Measurements from ENCODE around the genes OR4K2, CCNB1IP1 and ARHGEF40.

DNA sequence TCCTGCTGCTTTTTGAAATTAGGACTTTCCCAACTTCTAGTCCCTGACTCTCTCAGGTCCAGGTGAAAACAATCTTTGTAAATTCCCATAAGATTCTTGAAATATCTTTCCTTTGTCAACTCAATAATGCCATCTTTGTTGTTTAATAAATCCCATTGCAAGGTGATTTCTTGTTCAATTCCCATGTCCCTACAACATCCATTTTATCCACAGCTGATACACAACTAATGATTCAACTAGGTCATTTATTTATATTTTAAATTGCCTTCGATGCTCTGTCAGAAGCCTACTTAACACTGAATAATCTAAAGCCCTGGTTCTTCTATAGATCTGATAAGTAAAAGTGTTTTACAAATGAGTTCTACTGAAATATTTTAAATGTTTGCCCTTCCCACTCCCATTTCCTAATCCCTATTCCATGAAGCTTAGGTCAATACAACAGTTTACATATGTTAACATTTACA lies at the start of gene OR4K2:
OR4K2 (plus strand) TSS at position 186 of the 464 bp plus-strand sequence.
- RAMPAGE, long total RNA: no peak
- RRBS, 2 experiments: no CpG with 5 or more reads among the region's 1 CpG
CAGE:
- cytosol, long polyA minus RNA: no peak
- cytosol, long polyA plus RNA: no peak
- long polyA plus RNA: no peak
- nucleolus, long total RNA: no peak
- nucleus, long polyA plus RNA: no peak
- nucleus, long total RNA: no peak

DNA sequence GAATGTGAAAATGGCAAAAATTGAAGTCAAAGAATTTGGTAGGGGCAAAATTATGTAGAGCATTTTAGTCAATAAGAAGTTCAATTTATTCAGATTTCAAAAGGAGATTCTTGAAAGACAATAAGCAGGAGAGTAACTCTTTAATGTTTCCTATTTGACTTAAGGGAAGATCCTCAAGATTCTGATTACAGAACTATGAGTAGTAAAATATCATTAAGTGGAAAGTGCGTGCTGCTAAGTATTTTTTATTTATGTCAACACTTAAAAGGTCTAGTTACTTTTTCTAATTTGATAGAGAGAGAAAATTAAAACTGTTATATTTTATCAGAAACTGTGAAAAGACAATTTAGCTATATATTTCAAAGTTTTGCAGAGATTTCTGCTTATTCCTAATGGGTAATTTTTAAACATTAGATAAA lies 6.6 kb downstream of the OR4N5 start:
- RAMPAGE, long total RNA: no peak
- RRBS, 2 experiments: no CpG with 5 or more reads among the region's 1 CpG
CAGE:
- cytosol, long polyA minus RNA: no peak
- cytosol, long polyA plus RNA: no peak
- long polyA plus RNA: no peak
- nucleolus, long total RNA: no peak
- nucleus, long polyA plus RNA: no peak
- nucleus, long total RNA: no peak

DNA sequence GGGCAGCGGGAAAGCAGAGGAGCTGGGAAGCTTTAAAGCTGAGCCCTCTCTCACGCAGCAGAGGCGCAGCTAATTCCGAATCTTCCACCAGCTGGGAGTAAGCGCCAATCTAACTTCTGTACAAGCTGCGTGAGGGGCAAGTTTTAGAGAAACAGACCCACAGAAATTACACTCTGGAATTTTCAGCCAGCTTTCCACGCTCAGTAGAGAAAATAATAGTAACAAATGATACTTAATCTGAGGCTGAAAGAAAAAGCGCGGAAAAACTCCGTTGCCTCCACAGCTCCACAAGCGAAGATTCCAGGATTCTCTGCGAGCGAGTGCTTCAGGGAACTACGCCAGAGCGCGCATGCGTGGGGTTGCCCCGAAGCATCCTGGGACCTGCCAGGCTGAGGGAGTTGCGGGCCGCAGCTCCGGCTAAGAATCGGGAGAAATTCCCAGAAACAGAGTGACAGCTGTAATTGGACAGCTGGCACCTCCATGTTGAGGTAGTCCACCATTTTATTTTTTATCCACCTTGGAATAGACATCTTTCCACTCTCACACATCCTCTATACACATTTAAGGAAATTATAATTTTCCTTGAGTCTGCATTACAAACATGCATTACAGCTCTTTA lies 11.9 kb upstream of the TTC5 start:
- RAMPAGE, long total RNA: no peak
- RRBS, 2 experiments: no CpG with 5 or more reads among the region's 22 CpGs
CAGE:
- cytosol, long polyA minus RNA: no peak
- cytosol, long polyA plus RNA: no peak
- long polyA plus RNA: no peak
- nucleolus, long total RNA: no peak
- nucleus, long polyA plus RNA: no peak
- nucleus, long total RNA: no peak

DNA sequence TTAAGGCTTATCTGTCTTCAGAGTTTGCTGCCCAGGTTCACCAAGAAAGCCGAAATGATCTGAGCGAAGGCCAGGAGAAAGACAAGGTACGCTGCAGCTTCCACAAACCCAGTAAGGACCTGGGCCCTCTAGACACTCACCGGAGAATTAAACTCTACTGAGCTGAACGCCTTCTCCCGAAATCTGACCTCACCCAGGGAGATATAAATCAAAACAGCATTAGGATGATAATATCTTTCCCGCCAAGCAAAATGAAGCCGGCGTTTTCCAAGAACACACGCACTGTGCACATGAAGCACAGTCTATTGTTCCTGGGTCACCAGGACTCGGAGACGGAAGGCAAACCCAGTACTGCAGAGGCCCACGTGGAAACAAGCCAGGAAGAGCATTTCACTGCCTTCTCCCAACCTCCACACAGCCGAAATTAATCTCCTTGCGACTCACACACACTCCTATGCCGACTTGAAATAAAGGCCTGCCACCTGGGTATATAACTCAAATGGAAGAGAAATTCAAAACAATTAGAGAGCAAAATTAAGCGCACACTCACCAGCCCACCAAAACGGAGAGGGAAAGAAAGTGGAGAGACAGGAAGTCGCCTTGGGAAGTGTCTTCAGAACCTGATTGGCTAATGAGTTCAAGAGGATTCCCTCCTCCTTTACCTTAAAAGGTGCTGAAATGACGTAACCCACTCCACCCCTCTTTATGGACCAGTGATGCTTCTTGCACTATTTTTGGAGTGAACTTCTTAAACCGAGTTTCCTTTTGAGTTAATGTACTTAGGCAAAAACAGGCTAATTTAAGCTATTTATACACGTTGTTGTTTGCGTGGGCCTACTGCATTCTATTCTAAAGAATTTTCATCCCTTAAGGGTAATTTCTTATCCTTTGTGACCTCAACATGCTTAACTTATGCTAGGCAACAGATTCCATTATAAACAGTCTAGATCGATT lies at the start of gene CCNB1IP1:
CCNB1IP1 (minus strand) TSS at position 576 of the 954 bp plus-strand sequence.
- RAMPAGE, long total RNA: no peak
- RRBS, 2 experiments: 10% methylated on average over 2 of the region's 24 CpGs; no CpG with 5 or more reads in 1 of the 2 experiments
CAGE:
- cytosol, long polyA minus RNA: start-site peak on the minus strand centred at position 577 of the sequence, 10 bp wide, 102 reads
- cytosol, long polyA plus RNA: start-site peak on the minus strand centred at position 578 of the sequence, 29 bp wide, 112 and 53 reads in 2 replicates
- long polyA plus RNA: start-site peak on the minus strand centred at position 578 of the sequence, 24 bp wide, 75 and 113 reads in 2 replicates
- nucleolus, long total RNA: no peak
- nucleus, long polyA plus RNA: start-site peak on the minus strand centred at position 578 of the sequence, 27 bp wide, 139 and 126 reads in 2 replicates
- nucleus, long total RNA: start-site peak on the minus strand centred at position 586 of the sequence, 32 bp wide, 60 reads

- RAMPAGE, long total RNA: no peak
- RRBS, 2 experiments: no CpG with 5 or more reads among the region's 11 CpGs
CAGE:
- cytosol, long polyA minus RNA: no peak
- cytosol, long polyA plus RNA: no peak
- long polyA plus RNA: no peak
- nucleolus, long total RNA: no peak
- nucleus, long polyA plus RNA: no peak
- nucleus, long total RNA: no peak
These were observed 32.8 kb downstream of the PARP2 start for GRCh38 chr14:20376130-20376739.

- RAMPAGE, long total RNA: no peak
- RRBS, 2 experiments: no CpG with 5 or more reads among the region's 16 CpGs
CAGE:
- cytosol, long polyA minus RNA: no peak
- cytosol, long polyA plus RNA: no peak
- long polyA plus RNA: no peak
- nucleolus, long total RNA: no peak
- nucleus, long polyA plus RNA: no peak
- nucleus, long total RNA: no peak
These were observed 5.4 kb downstream of the PNP start for GRCh38 chr14:20474211-20475402.

DNA sequence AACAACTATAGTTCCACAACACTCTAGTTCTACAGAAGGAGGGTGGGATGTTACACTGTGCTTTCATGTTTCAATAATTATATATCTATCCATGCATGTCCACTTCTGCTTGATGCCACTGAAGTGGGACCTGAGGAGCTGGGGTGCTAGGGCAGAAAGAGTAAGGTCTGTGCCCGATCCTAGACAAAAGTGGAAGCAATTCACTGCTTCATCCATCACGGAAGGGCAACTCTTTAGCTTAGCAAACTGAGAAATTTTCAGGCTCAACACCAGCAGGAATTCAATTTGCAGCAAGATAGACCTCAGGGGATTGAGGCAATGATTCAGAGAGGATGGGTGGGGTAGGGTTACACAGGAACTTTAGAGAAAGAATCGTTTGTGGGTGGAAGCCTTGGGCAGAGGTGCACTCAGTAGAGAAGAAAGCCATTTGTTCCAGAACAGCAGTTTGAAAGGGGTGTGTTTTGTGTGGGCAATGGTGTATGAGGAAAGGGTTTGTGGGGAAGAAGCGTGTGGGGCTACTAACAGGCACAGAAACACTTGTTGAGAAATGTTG lies 20.3 kb downstream of the PNP start:
- RAMPAGE, long total RNA: no peak
- RRBS, 2 experiments: no CpG with 5 or more reads among the region's 4 CpGs
CAGE:
- cytosol, long polyA minus RNA: no peak
- cytosol, long polyA plus RNA: no peak
- long polyA plus RNA: no peak
- nucleolus, long total RNA: no peak
- nucleus, long polyA plus RNA: no peak
- nucleus, long total RNA: no peak

DNA sequence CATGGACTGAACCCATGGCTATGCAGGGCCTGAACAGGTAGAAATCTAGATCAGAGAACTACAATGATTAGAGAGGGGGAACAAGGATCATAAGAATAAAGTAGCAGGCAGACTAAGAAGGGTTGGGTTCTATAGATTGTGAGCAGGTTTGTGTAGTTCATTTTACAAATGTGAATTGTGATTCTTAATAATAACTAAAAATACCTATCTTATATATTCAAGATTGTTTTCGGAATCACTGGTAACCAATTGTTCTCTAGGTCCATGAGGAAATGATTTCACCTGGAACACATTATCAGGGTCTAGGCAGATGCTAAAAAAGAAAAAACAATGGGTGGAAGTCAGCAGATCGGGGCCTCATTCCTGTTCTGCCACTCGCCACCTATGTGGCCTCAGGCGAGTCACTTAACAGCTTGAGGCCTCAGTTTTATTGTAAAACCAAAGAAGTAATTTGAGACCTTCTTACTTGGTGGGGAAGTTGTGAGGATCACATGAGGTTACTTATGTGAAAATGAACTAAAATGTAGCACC lies 29.8 kb downstream of the PNP start:
- RAMPAGE, long total RNA: no peak
- RRBS, 2 experiments: no CpG with 5 or more reads among the region's 4 CpGs
CAGE:
- cytosol, long polyA minus RNA: no peak
- cytosol, long polyA plus RNA: no peak
- long polyA plus RNA: no peak
- nucleolus, long total RNA: no peak
- nucleus, long polyA plus RNA: no peak
- nucleus, long total RNA: no peak

GRCh38 chr14:20503847-20504342 lies 34.7 kb downstream of the PNP start:
- RAMPAGE, long total RNA: no peak
- RRBS, 2 experiments: no CpG with 5 or more reads among the region's 7 CpGs
CAGE:
- cytosol, long polyA minus RNA: no peak
- cytosol, long polyA plus RNA: no peak
- long polyA plus RNA: no peak
- nucleolus, long total RNA: no peak
- nucleus, long polyA plus RNA: no peak
- nucleus, long total RNA: no peak

- RAMPAGE, long total RNA: no peak
- RRBS, 2 experiments: no CpG with 5 or more reads among the region's 4 CpGs
CAGE:
- cytosol, long polyA minus RNA: no peak
- cytosol, long polyA plus RNA: no peak
- long polyA plus RNA: no peak
- nucleolus, long total RNA: no peak
- nucleus, long polyA plus RNA: no peak
- nucleus, long total RNA: no peak
These were observed 47.6 kb downstream of the PNP start for GRCh38 chr14:20516873-20517205.

DNA sequence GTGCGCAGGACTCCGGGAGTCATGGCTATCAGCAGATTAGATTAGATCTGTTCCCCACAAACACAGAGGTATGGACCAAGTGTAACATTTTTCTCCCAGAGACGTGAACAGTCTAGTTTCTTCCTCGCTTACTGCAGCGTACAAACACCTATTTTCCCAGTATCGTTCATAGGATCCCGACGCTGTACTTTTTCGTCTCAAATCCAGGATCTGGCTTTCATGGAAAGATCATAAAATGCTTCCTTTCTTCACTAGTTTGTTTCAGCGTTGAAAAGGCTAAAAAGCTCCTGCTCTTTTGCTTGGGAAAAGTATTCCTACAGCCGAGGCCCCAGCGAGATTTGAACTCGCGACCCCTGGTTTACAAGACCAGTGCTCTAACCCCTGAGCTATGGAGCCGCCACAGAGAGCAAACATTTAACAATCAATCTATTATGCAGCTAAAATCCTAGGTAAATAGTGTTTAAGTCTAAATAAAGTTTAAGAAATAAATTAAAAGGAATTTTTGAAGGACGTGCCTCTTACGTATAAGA lies 10.6 kb downstream of the OR6S1 start:
- RAMPAGE, long total RNA: no peak
- RRBS, 2 experiments: no CpG with 5 or more reads among the region's 17 CpGs
CAGE:
- cytosol, long polyA minus RNA: no peak
- cytosol, long polyA plus RNA: no peak
- long polyA plus RNA: no peak
- nucleolus, long total RNA: no peak
- nucleus, long polyA plus RNA: no peak
- nucleus, long total RNA: no peak

DNA sequence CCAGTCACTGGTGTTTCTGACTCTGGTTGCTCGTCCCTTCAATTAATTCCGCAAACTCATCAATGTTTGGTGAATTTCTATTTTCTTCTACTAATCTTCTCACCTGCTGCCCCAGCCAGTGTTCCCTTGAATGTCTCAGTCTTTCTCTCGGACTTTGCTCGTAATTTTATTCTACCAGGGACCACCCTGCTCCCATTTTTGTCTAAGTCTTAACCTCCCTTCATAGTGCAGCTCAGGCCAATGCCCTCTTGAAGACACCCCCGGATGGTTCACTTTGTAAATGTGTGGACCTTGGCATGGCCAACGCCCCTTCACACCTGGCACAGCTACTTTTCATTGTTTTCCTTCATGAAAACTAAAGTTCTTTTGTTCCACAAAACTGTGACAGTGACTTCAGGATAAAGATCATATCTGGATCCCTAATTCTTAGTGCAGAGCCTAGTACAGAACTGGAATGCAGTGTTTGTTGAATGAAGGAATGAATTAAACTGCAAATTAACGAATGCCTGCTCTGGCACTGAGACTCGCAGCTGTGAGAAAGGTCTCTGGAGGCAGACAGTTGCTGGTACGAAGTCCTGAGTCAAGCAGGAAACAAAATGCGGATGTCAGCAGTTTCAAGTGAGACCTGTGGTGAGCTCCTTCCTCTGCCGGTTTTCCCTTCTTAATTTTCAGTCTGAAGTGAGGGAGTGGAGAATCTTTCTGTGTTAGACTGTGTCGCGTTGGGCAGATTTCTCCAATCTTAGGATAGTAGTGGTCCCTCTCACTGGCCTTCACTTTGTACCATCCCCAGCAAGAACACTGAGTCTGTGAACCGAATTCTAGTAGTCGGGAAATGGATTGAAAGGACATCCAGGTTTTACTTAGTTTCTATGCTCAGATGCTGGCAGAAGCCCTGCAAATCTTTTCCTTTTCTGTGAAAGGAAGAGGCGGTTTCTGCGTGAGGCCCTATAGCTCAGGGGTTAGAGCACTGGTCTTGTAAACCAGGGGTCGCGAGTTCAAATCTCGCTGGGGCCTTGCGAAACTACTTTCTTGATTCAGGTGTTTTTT lies 3.3 kb upstream of the RNASE4 start:
- RAMPAGE, long total RNA: no peak
- RRBS, 2 experiments: no CpG with 5 or more reads among the region's 21 CpGs
CAGE:
- cytosol, long polyA minus RNA: no peak
- cytosol, long polyA plus RNA: no peak
- long polyA plus RNA: no peak
- nucleolus, long total RNA: no peak
- nucleus, long polyA plus RNA: no peak
- nucleus, long total RNA: no peak

GRCh38 chr14:20682645-20683033 lies 1.7 kb upstream of the RNASE4 start:
- RAMPAGE, long total RNA: no peak
- RRBS, 2 experiments: 1 to 2% methylated on average over 8 of the region's 29 CpGs
CAGE:
- cytosol, long polyA minus RNA: no peak
- cytosol, long polyA plus RNA: no peak
- long polyA plus RNA: no peak
- nucleolus, long total RNA: no peak
- nucleus, long polyA plus RNA: no peak
- nucleus, long total RNA: no peak

- RAMPAGE, long total RNA: no peak
- RRBS, 2 experiments: no CpG with 5 or more reads among the region's 3 CpGs
CAGE:
- cytosol, long polyA minus RNA: no peak
- cytosol, long polyA plus RNA: no peak
- long polyA plus RNA: no peak
- nucleolus, long total RNA: no peak
- nucleus, long polyA plus RNA: no peak
- nucleus, long total RNA: no peak
These were observed 19.1 kb downstream of the ANG start for GRCh38 chr14:20707543-20708162.

DNA sequence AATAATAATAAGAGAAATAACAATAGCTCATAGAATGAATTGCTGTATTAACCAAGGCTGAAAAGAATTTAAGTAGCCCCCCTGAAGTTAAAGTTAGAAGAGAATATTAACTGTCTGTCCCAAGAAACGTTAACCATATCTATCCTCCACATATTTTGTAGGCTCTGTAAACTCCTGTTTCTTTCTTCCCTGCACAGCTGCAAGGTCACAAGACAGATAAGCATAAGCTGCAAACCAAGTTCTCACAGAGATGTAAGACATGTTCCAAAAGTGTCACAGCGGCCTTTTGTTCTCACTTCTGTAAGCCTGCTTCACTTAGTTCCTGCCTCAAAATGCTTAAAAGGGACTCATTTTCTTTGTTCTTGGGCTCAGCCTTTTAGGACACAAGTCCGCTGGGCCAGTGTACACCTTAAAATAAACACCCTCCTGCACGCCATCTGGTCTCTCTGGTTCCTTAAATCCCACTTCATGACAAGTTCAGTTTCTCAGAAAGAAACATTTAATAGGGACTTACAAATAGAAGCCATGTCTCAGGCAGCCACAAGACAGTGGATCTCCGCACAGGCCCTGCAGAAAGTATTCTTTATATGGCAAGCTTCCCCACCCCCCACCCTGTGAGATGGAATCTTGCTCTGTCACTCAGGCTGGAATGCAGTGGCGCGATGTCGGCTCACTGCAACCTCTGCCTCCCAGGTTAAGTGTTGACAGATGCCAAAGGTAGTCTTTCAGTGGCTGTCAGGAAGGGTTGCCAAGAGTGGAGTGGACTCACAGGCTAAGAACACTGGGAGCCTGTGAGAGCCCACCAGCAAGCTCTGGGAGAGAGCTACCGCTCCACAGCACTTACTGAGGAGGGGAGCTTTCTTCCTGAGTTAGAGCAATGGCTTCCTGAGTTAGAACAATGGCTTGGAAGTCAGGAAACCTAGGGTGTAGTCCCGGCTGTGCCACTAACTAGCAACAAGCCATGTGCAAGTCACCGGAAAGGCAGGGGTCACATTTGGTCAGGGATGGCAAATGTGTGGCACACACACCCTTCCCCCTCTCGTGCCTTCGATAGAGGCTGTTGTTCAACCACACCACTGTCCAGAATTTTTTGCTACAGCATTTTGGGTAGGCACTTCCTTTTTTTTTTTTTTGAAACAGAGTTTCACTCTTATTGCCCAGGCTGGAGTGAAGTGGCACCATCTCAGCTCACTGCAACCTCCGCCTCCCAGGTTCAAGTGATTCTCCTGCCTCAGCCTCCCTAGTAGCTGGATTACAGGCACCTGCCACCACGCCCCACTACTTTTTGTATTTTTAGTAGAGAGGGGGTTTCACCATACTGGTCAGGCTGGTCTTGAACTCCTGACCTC lies 2.8 kb downstream of the RNASE1 start:
- RAMPAGE, long total RNA: no peak
- RRBS, 2 experiments: 0 to 15% methylated on average over 1 to 2 of the region's 15 CpGs
CAGE:
- cytosol, long polyA minus RNA: no peak
- cytosol, long polyA plus RNA: no peak
- long polyA plus RNA: no peak
- nucleolus, long total RNA: no peak
- nucleus, long polyA plus RNA: no peak
- nucleus, long total RNA: no peak

DNA sequence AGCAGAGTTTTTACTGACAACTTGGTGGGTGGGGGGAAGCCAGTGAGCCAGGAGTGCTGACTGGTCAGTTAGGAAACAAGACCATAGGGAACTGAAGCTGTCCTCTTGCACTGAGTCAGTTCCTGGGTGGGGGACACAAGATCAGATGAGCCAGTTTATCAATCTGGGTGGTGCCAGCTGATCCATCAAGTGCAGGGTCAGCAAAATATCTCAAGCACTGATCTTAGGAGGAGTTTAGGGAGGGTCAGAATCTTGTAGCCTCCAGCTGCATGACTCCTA lies 19.1 kb upstream of the RNASE1 start:
- RAMPAGE, long total RNA: no peak
CAGE:
- cytosol, long polyA minus RNA: no peak
- cytosol, long polyA plus RNA: no peak
- long polyA plus RNA: no peak
- nucleolus, long total RNA: no peak
- nucleus, long polyA plus RNA: no peak
- nucleus, long total RNA: no peak

- RAMPAGE, long total RNA: no peak
- RRBS, 2 experiments: no CpG with 5 or more reads among the region's 6 CpGs
CAGE:
- cytosol, long polyA minus RNA: no peak
- cytosol, long polyA plus RNA: no peak
- long polyA plus RNA: no peak
- nucleolus, long total RNA: no peak
- nucleus, long polyA plus RNA: no peak
- nucleus, long total RNA: no peak
These were observed 2.5 kb upstream of the RNASE13 start for GRCh38 chr14:21037107-21037446.

- RAMPAGE, long total RNA: no peak
- RRBS, 2 experiments: 0% methylated on average over 1 of the region's 15 CpGs; no CpG with 5 or more reads in 1 of the 2 experiments
CAGE:
- cytosol, long polyA minus RNA: no peak
- cytosol, long polyA plus RNA: no peak
- long polyA plus RNA: no peak
- nucleolus, long total RNA: no peak
- nucleus, long polyA plus RNA: no peak
- nucleus, long total RNA: no peak
These were observed 368 bp upstream of the ARHGEF40 start for GRCh38 chr14:21069844-21070027.

DNA sequence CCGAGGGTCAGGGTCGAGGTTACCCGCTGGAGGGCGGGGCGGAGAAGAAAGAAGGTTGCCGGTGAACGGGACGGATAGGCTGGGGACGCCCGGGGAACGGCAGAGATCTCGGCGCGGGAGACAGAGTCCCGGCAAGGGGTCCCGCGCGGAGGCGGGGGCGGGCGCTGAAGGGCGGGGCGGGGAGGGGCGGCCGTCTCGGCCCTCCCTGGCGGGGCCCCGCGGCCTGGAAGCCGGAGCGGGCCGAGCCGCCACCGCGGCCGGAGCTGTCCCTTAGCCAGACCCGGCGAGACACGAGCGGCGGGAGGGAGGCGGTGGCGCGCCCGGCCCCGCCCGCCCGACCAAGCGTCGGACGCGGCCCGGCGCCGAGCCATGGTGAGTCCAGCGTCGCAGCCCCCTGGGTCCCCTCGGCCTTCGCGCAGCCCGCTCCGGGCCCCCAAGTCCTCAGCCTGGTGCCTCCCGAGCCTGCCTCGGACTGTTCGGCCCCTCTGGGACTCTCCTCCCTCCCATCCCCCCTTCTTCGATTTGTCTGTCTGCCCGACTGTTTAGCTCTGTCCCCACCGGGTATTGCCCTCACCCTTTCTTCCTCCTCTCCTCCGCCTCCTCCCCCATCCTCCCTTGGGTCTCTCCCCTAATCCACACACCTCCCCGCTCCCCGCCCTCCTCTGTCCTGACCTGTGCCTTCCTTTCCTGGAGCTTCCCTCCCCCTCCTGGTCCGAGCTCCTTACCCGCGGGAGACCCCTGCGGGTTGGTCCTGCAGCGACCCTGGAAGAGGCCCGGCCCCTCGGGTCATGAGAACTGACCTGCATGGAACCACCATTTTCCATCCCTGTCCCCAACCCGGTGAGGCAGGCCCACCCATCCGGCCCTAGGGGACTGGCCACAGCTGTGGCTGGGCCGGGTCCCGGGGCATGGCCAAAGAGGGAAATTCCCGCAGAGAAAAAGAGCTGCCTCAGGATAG lies at the start of gene ARHGEF40:
ARHGEF40 (plus strand) TSS at position 277 of the 958 bp plus-strand sequence.
- RAMPAGE, long total RNA: no peak
- RRBS, 2 experiments: 2% methylated on average over 29 to 40 of the region's 83 CpGs
CAGE:
- cytosol, long polyA minus RNA: no peak
- cytosol, long polyA plus RNA: no peak
- long polyA plus RNA: no peak
- nucleolus, long total RNA: no peak
- nucleus, long polyA plus RNA: no peak
- nucleus, long total RNA: no peak

GRCh38 chr14:21093922-21094927 lies 4.2 kb downstream of the ZNF219 start:
- RAMPAGE, long total RNA: no peak
- RRBS, 2 experiments: no CpG with 5 or more reads among the region's 7 CpGs
CAGE:
- cytosol, long polyA minus RNA: no peak
- cytosol, long polyA plus RNA: no peak
- long polyA plus RNA: no peak
- nucleolus, long total RNA: no peak
- nucleus, long polyA plus RNA: no peak
- nucleus, long total RNA: no peak

Data from GM12878 (cell line).